Thyroid gland (tissue), 7 donors: ENCODE results near the genes FAM205A, SIT1, ARHGEF39, TMEM8B and GLIPR2.

DNA sequence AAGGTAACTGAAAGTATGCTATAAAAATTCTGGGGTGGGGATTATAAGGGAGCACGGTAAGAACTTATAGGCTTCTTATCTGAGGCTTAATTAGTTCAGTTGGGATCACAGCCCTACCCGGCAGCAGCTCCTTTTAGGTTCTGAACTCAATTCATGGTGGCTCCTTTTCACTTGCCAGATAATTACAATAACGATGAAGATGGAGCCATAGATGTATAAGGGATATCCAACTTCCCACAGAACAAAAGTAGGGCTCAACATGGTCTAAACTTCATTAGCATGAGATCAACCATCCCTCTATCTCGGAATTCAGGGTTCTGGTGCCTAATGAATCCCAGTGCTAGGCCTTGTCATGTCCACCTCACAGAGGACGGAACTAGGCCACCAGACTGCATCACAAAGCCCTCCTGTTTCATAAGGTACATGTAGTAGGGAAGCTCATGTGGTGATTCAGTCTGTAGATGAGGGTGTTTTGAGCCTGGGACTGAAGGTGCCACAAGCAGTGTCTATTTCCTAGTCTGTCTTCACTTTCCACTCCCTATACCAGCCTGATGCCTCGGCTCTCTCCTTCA lies at the start of gene FAM205A:
Gene FAM205A, minus strand, starts transcription at position 322 of the 572 bp plus-strand sequence.
- PRO-cap, 2 experiments = no peak in any of the 2 experiments
- RAMPAGE, long total RNA, 5 experiments = no peak in any of the 5 experiments

GRCh38 chr9:34997482-34998263 lies 8.1 kb downstream of the DNAJB5 start:
- PRO-cap, 2 experiments = peak in 1 of 2 experiments; most common minus-strand start chr9:34997615 (in 1)
- RAMPAGE, long total RNA, 5 experiments = no peak in any of the 5 experiments

DNA sequence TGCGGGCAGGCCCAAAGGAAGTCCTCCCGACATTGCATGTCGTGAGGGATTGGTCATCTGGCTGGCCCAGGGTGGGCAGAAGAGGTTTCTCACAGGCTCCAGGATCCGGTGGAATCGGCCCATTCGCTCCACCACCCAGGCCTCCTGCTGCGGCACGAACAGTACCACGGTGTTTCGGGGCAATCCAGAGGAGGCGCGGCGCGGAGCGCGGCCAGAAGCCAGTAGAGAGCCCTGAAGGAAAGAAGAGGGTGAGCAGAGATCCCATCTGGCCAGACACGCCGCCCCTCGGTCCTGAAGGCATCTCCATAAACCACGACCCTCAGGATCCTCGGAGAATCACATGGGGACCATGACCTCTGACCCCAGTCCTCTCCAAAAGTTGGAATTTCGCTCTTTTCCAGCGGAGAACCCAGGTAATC lies 329 bp downstream of the STOML2 start:
- PRO-cap, 2 experiments = no peak in any of the 2 experiments
- RAMPAGE, long total RNA, 5 experiments = no peak in any of the 5 experiments

DNA sequence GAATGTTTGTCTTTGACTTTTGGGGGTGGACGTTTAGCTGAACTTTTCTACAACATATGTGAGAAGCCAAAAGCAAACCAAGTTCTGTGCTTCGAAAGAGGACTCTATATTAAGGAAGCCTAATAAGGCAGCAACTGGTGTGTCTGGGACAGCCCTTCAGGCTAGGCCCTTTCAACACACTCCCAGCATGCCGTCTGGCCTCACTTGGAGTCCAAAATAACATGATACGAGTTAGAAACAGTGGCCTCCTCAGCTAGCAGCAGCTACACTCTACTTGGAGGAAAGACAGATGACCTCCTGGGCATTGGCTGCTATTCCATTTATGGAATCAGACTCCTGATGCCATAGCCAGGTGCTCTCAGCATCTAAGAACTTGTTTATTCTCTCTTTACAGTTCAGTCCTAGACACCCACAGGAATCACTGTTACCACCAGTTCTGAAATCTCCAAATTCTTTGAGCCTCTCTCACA lies 31.7 kb downstream of the RUSC2 start:
- PRO-cap, 2 experiments = peak in 1 of 2 experiments; most common plus-strand start position 234 of the sequence (in 1)
- RAMPAGE, long total RNA, 5 experiments = no peak in any of the 5 experiments

DNA sequence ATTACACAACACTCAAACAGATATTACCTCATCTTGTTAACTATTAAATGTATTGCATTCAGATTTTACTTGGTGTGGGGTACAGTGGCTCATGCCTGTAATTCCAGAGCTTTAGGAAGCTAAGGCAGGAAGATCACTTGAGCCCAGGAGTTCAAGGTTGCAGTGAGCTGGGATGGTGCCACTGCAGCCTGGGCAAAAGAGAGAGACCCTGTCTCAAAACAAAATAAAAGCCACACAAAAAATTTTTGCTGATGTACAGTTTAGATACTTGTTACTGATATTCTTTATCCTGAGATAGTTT lies 36.6 kb downstream of the RUSC2 start:
- PRO-cap, 2 experiments = no peak in any of the 2 experiments
- RAMPAGE, long total RNA, 5 experiments = no peak in any of the 5 experiments

DNA sequence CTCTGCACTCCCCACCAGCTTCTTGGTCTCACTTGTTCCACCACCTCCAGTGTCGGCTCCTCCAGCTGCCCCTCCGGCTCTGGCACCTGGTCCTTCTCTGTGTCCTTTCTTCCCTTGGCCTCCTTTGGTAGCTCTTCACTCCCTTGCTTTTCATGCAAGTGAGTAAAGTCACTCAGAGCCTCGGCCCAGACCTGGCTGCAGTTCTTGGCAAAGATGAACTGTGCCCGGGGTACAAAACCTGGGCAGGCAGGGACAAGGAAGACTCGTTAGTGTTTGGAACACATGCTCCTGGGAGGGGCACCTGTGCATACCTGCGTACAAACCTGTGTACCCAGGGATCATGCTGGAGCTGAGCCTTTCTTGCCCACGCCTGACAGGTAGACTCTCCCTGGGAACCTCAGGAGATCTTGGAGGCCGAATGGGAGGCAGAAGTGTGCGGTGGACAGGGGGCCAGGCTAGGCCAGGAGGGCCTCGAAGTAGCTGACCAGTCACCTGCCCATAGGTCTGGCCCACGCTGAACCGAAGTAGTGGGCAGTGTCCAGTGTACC lies 761 bp downstream of the FAM166B start:
- PRO-cap, 2 experiments = no peak in any of the 2 experiments
- RAMPAGE, long total RNA, 5 experiments = no peak in any of the 5 experiments

DNA sequence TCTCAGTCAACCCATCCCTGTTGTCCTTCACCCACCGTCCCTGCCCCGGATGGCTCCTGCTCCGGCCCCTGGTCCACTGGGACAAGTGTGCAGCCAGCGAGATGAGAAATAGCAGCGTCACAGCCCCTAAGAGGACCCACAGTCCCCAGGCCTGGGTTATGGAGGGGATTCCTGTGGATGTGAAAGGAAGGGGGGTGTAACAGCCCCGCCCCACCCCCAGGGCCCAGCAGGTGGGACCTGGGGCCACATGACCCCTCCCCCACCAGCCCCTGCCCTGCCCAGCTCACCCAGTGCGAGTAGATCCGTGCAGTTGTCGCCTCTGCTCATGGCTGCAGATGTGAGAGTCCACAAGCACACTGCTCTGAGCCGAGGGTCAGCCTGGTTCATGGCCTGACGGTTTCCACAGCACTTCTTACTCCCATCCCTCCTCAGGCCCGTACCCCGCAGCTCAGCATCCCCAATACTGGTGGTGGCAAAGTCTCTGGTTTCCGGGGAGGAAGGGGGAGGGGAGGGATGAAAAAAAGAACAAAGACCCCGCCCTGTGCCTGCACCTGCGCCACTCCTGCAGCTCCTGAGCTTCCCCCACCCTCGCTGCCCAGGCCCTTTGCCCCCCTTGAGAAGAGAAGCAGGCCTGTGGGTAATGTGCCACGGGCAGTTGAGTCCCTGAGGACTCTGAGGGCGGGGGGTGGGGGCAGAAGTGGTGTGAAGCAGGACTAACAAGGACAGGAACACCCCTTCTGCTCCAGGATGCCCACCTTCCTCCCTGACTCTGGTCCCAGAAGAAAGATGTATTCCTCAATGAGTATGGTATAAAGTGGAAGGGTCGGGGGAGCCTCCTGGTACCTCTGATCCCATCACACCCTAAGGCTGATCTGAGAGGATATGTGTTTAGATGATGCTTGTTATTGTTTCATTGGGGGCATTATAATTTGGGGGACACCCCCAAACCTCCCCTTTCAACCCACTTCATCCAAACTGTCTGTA lies at the start of gene SIT1:
Gene SIT1, minus strand, starts transcription at position 465 of the 984 bp plus-strand sequence.
- PRO-cap, 2 experiments = no peak in any of the 2 experiments
- RAMPAGE, long total RNA, 5 experiments = no peak in any of the 5 experiments

DNA sequence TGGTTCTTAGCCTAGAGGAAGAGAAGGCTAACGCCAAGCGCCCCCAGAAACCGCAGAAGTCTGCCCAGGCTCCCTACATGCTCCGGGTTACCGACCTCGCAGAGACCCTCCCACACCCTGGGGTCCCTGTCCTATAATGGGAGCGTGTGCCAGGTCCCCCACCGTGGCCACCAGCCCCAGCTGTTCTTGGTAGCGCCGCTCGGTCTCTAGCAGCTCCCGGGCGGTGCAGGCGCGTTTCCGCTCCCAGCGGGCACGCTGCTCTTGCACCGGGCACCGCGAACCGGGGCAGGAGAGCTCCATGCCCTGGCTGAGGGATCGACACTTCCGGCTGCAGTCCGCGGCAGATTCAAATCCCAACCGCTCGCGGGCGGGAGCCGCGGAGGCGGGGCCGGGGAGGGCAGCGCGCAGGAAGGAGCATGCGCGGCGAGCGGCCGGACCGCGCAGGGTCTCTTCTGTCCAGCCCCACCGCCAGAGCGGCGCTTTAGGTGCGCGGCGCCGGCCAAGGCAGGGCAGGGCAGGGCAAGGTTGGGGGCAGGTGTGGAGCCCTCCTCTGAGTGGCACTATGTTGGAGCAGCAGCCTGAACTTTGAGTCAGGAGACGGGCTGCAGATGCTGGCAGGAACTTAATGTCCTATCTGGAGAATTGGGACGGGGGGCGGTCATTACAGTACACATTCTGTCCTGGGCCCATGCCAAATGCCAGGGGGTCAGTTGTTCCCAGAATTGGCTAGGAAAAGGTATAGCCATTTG lies at the start of gene ARHGEF39:
Gene ARHGEF39, minus strand, starts transcription at position 326 of the 749 bp plus-strand sequence.
- PRO-cap, 2 experiments = peak in 2 of 2 experiments; most common plus-strand start position 443 of the sequence (in 1); most common minus-strand start position 320 of the sequence (in 1)
- RAMPAGE, long total RNA, 5 experiments = no peak in any of the 5 experiments

DNA sequence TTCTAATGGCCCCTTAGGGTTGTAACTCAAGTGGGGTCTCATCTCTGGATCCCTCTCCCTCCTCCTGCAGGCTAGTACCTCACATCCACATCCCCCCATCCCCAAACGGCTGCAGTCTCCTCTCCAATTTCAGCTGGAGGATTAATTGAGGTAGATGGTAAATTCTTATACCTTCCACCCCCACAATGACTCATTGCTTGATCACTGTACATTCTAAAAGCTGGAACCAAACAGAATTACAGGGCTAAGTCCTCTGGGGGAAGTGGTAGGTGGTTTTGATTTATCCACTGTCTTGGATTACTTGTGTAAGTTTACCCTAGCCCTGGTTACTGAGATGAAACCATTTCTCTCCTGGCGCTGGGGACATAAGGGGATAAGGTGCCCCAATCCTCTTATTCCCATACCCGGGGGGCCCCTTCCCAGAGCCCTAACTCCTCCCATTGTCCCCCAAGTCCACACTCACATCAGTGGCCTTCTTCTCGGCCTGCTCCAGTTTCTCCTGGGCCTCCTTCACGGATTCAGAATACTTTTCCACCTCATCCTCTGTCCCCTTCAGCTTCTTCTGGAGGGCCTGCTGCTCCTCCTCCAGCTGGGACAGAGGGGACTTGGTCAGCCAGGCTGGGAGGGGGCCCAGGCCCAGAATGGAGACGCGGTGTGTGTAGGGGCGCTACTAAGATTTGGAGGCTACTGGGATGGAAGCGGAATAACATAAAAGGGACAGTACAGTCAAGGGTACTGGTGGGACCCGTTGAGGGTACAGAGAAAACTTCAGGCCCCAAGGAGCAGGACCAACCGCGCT lies 843 bp downstream of the TPM2 start:
- PRO-cap, 2 experiments = no peak in any of the 2 experiments
- RAMPAGE, long total RNA, 5 experiments = no peak in any of the 5 experiments

- PRO-cap, 2 experiments = no peak in any of the 2 experiments
- RAMPAGE, long total RNA, 5 experiments = no peak in any of the 5 experiments
Observed at GRCh38 chr9:35725391-35725795, 6.6 kb downstream of the TLN1 start.

- PRO-cap, 2 experiments = peak in 1 of 2 experiments; most common plus-strand start chr9:35729909 (in 1); most common minus-strand start chr9:35729790 (in 1)
- RAMPAGE, long total RNA, 5 experiments = no peak in any of the 5 experiments
Observed at GRCh38 chr9:35729599-35730104, 2.3 kb downstream of the TLN1 start.

- PRO-cap, 2 experiments = no peak in any of the 2 experiments
- RAMPAGE, long total RNA, 5 experiments = no peak in any of the 5 experiments
Observed at GRCh38 chr9:35752521-35753284, 1.4 kb downstream of the MSMP start.

GRCh38 chr9:35829194-35830156 lies at the start of gene TMEM8B:
Gene TMEM8B (plus strand): TSS chr9:35829228.
- PRO-cap, 2 experiments = peak in 2 of 2 experiments; most common plus-strand start chr9:35829228 (in 1); most common minus-strand start chr9:35829431 (in 1)
- RAMPAGE, long total RNA, 5 experiments = start-site peak on the plus strand in 4 of 5 experiments, at chr9:35829220-35830199 at its widest, 5 to 150 reads per replicate

- PRO-cap, 2 experiments = no peak in any of the 2 experiments
- RAMPAGE, long total RNA, 5 experiments = no peak in any of the 5 experiments
Observed at GRCh38 chr9:35834331-35834750, 5.3 kb downstream of the TMEM8B start.

- PRO-cap, 2 experiments = peak in 1 of 2 experiments; most common minus-strand start chr9:35905331 (in 1)
- RAMPAGE, long total RNA, 5 experiments = no peak in any of the 5 experiments
Observed at GRCh38 chr9:35905191-35905715, 749 bp upstream of the HRCT1 start.

- PRO-cap, 2 experiments = peak in 2 of 2 experiments; most common plus-strand start chr9:36136735 (in 2); most common minus-strand start chr9:36136232 (in 1)
- RAMPAGE, long total RNA, 5 experiments = start-site peak on the plus strand in 3 of 5 experiments, at chr9:36136708-36136761 at its widest, 95 to 200 reads per replicate
Observed at GRCh38 chr9:36136144-36136920, at the start of gene GLIPR2. Gene GLIPR2 (plus strand): TSS chr9:36136733.

DNA sequence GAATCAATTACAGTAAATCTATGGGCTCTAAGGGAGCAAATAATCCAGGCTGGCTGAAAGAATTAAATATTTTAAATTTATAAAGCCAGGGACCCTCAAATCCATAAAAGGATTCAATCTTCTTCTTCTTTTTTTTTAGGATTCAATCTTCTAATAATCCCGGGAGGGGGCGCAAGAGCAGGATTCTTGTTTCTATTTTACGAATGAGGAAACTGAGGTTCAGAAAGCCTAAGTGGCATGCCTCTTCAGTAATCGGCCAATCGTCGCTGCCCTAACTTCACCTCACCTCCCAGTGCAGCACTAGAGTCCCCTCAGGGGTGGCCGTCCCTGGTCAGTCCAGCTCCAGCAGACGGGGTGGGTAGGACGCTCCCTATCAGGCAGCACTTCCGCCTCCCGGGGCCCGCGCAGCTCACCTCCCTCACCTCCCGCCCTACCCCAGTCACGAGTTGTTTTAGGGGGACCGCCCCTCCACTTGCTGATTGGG lies 333 bp upstream of the CLTA start:
- PRO-cap, 2 experiments = peak in 2 of 2 experiments; most common minus-strand start position 411 of the sequence (in 1)
- RAMPAGE, long total RNA, 5 experiments = no peak in any of the 5 experiments

- PRO-cap, 2 experiments = no peak in any of the 2 experiments
- RAMPAGE, long total RNA, 5 experiments = no peak in any of the 5 experiments
Observed at GRCh38 chr9:36355200-36355802, 44.8 kb downstream of the RNF38 start.

- PRO-cap, 2 experiments = peak in 2 of 2 experiments; most common plus-strand start chr9:36487845 (in 2); most common minus-strand start chr9:36488289 (in 1)
- RAMPAGE, long total RNA, 5 experiments = no peak in any of the 5 experiments
Observed at GRCh38 chr9:36487713-36488560, 84.8 kb upstream of the MELK start.

DNA sequence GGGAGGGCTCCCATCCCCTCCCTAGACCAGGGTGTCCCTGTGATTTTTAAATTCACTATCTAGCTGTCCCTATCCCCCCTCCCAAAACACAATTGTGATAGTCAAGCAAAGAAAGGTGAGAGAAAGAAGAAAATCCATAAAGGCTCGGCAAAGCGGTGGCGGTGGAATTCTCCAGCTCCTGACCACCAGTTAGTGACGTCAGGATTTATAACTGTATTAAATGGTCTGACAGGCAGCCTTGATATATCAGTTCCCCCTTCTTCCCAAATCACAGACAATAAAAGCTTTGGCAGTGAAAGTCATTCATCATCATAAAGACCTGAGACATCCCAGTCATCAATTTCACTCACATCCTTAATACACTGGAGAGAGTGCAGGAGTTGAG lies 132.1 kb downstream of the PAX5 start:
- PRO-cap, 2 experiments = no peak in any of the 2 experiments
- RAMPAGE, long total RNA, 5 experiments = no peak in any of the 5 experiments